Cardiac ventricle fibroblast (primary cell): Measurements from ENCODE around the gene ZNF358.

DNA sequence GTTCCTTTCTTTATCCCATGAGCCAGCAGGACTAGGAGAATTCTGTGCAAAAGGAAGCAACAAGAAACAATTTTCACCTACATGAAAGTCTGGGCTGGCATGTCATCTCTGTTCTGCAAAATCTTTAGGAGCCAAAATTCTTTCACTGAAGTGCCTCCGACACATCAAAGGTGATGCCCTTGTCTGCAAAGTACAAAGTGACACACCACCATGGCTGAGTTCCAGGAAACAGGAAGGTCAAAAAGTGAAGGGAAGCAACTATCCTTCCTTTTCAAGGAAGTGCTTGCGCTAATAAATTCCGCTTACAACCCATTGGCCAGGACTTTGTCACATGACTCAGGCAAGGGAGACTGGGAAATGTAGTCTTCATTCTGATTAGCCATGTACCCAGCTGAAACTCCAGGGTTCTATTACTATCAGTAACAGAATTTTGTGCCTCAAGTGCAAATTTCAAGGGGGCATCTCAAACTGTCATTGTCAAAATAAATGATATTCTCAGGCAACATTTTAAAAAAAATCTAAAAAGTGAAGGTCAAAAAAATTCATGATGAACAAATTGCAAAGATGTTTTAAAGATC, 13.0 kb upstream of the CD70 start:
- RAMPAGE, long total RNA: no peak

- RAMPAGE, long total RNA: no peak
Measured at GRCh38 chr19:6738411-6739393, 778 bp upstream of the TRIP10 start.

- RAMPAGE, long total RNA: no peak
Measured at GRCh38 chr19:6752606-6753107, 13.2 kb downstream of the TRIP10 start.

GRCh38 chr19:6766870-6767326, 337 bp downstream of the SH2D3A start:
- RAMPAGE, long total RNA: no peak

DNA sequence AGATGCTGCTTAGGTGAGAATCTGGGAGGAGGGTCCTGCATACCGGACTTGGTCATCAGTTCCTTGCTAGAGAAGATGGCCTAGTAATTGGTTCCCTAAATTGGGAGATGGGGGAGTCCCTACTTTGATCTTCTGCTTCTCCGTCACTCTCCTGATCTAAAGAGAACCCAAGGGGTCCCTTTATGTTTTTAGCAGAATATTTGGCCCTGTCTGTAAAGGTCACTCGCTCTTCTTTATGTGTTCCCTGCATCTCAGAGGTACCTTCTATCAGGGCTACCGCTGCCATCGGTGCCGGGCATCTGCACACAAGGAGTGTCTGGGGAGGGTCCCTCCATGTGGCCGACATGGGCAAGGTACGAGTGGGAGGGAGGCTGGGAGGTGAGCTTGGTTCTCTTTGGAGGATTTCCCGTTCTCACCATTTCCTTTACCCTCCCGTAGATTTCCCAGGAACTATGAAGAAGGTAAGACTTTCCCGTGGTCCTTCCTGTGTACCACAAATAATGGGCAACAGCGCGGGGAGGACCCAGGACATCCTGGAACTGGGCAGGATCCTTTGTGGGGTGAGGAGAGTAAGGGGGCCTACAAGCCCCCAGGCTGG, 54.0 kb upstream of the ADGRE1 start:
- RAMPAGE, long total RNA: no peak

DNA sequence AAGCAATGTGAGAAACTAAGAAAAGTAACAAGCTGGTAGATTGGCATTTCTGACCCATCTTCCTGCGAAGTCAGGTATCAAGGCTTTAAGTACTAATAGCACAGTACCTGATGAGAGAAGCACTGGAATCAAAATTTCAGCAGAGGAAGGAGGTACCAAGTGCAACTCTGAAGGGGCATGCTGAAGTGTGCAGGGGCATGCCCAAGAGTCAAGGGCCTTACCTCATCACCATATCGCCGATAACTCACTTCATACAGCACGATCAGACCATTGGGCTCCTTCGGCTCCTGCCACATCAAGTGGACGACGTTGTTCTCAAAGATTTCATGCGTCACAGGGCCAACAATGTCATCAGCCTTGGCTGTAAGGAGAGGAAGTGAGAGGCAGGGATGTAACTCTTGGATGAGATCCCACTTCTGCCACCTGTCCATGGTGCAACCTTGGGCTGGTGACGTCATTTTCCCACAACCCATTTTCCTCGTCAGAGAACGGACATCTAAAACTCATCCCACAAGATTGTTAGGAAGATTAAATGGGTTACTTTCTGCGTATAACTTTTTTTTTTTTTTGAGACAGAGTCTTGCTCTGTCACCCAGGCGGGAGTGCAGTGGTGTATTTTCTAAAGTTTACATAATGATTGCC, 72.1 kb downstream of the ZNF557 start:
- RAMPAGE, long total RNA: no peak

GRCh38 chr19:7170375-7170836, 100.9 kb downstream of the ZNF557 start:
- RAMPAGE, long total RNA: no peak

GRCh38 chr19:7291135-7291666, 3.0 kb downstream of the INSR start:
- RAMPAGE, long total RNA: no peak

DNA sequence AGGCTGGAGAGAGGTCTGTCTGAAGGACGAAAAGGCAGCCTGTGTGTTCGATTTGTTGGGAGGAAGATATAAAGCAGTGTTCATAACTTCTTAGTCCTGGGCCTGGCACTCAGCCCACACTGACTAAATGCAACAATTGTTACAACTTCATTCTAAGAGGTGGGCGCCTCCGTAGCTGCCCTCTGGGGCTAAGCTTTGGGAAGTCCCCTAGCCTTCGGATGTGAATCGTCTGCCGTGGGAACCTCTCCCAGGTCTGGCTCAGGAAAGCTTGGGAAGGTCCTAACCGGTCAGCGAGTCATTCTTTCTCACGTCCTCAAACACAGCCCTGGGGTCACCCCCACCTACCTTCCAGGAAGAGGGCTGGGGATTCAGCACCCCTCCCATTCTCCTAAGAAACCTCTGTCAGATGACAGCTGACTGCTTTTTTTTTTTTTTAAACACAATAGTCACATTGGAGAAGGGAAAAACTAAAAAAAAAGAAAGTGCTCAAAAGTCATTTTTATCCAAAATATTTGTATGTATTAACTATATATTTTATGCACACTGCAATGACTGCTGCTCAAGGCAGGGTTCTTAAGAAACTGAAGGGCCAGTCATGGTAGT, 15.0 kb upstream of the ARHGEF18 start:
- RAMPAGE, long total RNA: no peak

GRCh38 chr19:7500742-7501725, 3.7 kb downstream of the TEX45 start:
- RAMPAGE, long total RNA: no peak

- RAMPAGE, long total RNA: no peak
Measured at GRCh38 chr19:7515776-7516280, at the start of gene ZNF358. TSS of gene ZNF358 (plus strand) at chr19:7516103.

GRCh38 chr19:7527394-7528510, 5.3 kb downstream of the MCOLN1 start:
- RAMPAGE, long total RNA: no peak

GRCh38 chr19:7534396-7534833, 1.1 kb upstream of the PNPLA6 start:
- RAMPAGE, long total RNA: no peak

DNA sequence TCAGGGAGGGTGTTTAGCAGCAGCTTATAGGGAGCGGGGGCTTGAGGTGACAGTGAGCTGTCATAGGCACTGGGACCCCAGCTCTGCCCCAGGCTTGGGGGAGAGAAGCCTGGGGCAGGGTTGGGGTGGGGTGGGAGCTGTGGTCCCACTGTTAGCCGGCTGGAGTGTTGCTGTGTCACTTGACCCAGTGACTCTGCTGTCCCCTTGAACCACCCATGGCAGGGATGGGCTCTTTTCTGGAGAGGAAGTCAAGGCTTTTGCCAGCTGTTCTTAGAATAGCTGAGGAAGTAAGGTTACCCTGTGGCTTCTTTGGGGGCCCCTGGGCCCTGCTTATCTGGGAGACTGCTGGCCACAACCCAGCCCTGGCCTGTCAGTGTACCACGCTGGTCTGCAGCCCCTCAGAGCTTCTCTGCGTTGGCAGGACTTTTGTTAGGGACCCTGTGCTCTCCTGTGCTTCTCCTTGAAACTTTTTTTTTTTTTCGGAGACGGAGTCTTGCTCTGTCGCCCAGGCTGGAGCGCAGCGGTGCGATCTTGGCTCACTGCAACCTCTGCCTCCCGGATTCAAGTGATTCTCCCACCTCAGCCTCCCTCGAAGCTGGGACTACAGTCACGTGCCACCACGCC, 9.2 kb downstream of the PNPLA6 start:
- RAMPAGE, long total RNA: no peak

GRCh38 chr19:7553483-7553960, 18.0 kb downstream of the PNPLA6 start:
- RAMPAGE, long total RNA: no peak

- RAMPAGE, long total RNA: no peak
Measured at GRCh38 chr19:7635675-7636063, 1.2 kb upstream of the STXBP2 start.

DNA sequence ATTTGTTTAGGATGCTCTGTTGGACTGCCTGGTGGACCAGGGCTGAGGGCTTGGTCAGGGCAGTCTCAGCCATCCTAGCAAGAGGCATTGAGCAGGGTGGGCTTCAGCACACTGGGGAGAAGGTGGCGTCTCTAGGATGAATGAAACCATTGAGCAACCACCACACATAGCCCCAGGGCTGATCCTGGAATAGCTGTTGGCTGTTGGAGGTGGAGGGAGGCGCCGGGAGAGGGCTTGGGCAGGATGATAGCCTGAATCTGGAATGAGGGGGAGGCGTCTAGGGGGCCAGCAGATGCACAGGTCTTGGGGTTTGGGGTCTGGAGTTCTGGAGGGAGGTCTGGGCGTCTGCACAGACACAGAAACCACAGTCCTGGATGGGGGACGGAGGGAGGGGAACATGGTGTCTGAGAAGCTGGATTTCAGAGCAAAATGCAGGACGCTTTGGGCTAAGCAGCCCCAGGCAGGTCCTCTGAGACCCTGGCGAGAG, 5.0 kb downstream of the TRAPPC5 start:
- RAMPAGE, long total RNA: no peak

GRCh38 chr19:7729696-7730459, 2.0 kb downstream of the CLEC4G start:
- RAMPAGE, long total RNA: no peak

- RAMPAGE, long total RNA: no peak
Measured at GRCh38 chr19:7851232-7852033, 21.4 kb downstream of the EVI5L start.

DNA sequence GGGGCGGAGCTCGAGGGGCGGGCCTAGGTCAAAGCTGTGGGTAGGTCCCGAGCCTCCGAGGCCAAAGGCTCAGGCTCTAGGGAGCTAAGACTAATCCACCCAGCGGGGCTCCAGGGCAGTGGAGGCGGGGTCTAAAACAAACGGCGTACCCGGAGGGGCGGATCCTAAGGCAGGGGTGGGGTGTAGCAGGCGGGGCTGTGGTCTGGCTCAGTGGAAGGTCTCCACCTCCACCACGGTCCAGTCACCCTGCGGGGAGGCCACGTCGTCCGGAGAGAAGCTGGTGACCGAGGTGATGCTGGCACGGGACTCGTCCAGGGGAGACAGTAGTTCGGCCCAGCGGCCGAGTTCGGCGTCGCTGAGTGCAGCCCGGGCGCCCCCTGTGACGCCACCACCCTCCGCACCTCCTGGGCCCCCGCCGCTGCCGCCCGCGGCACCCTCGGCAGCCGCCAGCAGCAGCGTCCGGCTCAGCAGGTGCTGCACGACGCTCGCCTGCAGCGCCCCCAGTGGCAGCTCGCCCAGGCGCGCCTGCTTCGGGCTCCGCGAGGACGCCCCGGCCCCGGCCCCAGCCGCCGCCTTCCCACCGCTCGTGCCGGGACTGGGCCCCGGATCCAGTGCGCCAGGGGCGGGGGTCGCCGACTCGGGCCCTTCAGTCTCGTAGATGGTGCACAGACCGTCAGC, 5.2 kb downstream of the PRR36 start:
- RAMPAGE, long total RNA: no peak